ENCODE data around the gene VPS54.

- PRO-cap, result no peak
Observed at GRCh38 chr2:61670945-61671624, 132.9 kb upstream of the XPO1 start.

DNA sequence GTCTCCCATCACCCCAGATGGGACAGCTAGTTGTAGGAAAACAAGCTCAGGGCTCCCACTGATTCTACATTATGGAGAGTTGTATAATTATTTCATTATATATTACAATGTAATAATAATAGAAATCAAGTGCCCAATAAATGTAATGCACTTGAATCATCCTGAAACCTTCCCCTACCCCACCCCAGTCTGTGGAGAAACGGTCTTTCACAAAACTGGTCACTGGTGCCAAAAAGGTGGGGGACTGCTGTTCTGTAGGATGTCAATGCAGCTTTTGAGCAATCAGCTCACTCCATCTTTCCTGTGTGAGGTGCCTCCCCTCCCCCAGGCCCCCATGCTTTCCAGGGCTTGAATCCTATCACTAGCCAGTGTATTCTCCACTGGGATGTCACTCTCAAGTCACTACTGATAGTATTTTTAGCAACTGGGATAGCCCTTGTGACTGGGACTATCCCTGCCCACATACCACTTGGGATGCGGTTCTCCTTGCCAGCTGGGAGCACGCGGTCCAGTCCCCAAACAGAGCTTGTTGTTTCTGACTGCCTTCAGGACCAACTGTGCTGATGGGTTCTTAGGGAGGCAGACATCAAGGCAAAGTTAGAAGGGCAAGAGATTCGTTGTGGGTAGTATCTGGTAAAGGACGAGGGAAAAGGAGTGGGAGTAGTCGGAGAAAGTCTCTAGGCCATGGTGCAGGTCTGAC, 135.0 kb downstream of the FAM161A start:
- PRO-cap, result no peak

GRCh38 chr2:61855304-61855758, 1.5 kb upstream of the FAM161A start:
- PRO-cap, result no peak

- PRO-cap, result no peak
Observed at GRCh38 chr2:62146183-62146531, 49.8 kb upstream of the B3GNT2 start.

GRCh38 chr2:62146610-62147270, 49.2 kb upstream of the B3GNT2 start:
- PRO-cap, result no peak

DNA sequence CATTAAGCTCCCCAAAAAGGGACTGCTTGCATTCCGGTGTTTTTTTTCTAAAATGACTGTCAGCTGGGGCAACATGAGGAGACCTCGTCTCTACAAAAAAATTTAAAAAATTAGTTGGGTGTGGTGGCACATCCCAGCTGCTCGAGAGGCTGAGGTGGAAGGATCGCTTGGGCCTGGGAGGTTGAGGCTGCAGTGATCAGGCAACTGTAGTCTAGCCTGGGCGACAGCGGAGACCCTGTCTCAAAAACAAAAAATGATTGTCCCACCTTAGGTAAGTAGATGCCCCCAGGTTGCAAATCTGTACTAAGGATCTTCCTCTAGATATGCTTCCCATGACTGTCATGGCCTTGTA, 17.1 kb downstream of the B3GNT2 start:
- PRO-cap, result no peak

GRCh38 chr2:62307708-62308031, 111.8 kb downstream of the B3GNT2 start:
- PRO-cap, result no peak

DNA sequence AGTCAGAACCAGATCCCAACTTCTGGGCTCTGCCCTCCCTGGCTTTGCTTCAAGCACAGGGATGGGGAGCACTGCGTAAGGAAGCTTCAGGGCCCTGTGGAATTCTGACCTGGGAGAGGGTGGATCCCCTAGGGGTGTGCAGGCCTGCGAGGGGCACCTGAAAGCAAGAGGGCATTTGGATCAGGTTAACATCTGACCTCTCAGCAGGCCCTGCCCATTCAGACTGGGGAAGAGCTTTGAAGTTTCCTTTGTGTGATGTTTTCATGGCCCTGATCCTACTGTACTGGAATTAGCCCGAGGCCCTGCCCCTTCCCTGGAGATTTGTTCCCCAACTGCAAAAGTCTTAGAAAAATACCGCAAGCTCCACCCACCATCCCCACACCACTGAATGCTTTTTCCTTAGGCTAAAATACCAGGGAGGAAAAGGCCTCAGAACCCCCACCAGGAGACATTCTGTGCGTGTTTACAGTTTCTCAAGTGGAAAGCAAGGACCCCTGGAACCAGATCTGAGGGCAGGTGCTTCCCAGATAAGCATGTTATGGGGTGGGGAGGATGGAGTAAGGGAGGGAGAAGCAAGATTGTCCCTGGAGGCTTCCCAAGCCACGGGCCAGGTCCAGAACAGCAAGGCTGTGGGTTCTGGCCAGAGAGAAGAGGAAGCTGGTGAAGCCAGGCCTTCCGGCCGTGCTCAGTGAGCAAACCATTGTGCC, 94.5 kb downstream of the TMEM17 start:
- PRO-cap, result no peak

DNA sequence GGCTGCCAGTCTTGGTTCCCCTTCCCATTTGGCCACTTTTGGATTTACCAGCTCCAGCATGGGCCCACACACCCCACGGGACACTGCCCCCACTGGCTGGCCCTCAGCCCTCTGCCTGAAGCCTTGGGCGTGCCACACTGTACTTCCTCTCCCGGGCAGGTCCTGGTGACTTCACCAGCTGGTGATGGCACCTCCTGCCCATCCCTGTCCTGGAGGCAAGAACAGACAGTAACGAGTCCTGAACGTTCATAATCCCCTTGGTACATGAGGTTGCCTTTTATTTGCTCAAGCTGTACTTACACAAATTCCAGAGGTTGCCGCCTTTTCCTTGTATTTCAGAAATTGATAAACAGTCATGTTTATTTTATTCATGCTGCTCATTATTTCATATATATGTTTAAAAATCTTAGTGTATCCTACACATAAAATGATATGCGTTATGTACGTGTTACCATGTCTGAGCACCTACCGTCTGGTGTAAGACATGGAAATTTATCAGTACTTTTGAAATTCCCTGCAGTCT, 81.0 kb downstream of the TMEM17 start:
- PRO-cap, result no peak

DNA sequence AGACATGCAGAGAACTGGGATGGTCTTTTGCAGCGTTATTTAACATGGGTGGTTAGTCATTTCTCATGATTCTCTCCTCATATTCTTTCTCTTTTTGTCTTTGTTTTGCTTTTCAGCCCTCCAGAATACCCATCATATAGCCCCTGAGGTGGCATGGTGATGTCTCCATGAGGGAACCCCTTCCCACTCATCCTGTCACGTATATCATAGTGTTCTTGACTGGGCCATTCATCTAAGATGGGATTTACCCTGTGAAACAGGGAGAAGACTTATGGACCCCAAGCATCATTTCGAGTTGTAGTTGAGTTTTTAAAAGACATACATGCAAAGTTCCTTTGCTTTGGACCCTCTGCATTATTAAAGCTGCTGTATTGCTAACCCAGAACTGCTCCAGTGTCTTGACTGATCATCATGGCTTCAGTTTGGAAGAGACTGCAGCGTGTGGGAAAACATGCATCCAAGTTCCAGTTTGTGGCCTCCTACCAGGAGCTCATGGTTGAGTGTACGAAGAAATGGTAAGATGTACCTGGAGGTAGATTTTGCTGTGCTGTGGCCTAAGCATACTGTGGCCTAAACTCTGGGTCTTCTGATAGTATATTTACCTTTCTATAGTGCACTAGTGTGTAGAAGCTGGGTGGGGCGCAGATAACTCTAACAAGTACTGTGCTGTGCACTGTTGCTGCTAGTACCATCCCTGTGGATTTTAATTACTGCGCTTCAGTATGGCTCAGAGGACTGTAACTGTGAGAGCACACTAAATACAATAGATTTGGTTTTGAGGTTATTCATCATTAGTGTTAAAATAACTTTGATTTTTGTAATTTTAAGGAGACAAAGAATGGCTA, 1.5 kb downstream of the EHBP1 start:
- PRO-cap, result no peak

GRCh38 chr2:63048042-63049286, 2.2 kb upstream of the OTX1 start:
- PRO-cap, result no peak

GRCh38 chr2:63820224-63820777, 21.4 kb upstream of the UGP2 start:
- PRO-cap, result no peak

DNA sequence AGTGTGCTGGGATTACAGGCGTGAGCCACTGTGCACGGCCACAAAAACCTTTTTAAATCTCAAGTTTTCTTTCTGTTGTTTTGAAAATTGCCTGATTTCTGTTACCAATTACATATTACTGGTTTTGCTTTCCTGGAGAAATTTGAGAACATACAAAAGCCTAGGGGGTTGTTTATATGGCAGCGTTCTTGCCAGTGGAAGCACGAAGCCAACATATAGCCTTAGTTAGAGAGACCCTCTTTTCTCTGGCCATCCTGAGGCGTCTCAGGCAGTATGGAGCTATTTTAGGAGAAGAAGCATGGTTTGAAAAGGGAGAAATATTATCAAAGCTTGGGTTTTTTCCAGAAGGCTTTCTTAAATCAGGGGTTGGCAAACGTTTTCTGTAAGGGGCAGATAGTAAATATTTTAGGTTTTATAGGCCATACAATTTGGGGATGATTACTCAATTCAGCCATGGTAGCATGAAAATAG, 29.9 kb downstream of the UGP2 start:
- PRO-cap, result no peak

DNA sequence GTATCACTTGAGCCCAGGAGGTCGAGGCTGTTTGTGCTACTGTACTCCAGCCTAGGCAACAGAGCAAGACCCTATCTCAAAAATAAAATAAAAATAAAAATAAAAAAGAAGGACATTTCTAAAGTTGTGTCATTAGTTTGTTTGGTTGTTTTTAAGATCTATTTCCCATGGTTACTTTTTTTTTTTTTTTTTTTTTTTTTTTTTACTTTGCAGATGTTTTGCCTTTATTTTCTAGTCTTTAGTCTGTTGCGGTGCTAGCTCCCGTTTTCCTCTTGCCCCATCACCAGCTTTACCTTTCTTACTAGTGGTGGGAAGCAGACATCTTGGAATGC, 43.1 kb downstream of the UGP2 start:
- PRO-cap, result no peak

DNA sequence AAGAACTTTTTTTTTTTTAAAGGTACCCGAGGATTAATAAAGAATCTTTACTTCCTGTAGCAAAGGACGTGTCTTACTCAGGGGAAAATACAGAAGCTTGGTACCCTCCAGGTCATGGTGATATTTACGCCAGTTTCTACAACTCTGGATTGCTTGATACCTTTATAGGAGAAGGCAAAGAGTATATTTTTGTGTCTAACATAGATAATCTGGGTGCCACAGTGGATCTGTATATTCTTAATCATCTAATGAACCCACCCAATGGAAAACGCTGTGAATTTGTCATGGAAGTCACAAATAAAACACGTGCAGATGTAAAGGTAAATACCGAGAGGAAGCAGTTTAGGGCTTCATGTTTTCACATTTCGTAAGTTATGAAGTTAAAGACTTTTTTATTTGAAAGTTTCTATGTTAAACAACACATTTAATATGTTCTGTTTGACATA, 43.9 kb downstream of the UGP2 start:
- PRO-cap, result no peak

DNA sequence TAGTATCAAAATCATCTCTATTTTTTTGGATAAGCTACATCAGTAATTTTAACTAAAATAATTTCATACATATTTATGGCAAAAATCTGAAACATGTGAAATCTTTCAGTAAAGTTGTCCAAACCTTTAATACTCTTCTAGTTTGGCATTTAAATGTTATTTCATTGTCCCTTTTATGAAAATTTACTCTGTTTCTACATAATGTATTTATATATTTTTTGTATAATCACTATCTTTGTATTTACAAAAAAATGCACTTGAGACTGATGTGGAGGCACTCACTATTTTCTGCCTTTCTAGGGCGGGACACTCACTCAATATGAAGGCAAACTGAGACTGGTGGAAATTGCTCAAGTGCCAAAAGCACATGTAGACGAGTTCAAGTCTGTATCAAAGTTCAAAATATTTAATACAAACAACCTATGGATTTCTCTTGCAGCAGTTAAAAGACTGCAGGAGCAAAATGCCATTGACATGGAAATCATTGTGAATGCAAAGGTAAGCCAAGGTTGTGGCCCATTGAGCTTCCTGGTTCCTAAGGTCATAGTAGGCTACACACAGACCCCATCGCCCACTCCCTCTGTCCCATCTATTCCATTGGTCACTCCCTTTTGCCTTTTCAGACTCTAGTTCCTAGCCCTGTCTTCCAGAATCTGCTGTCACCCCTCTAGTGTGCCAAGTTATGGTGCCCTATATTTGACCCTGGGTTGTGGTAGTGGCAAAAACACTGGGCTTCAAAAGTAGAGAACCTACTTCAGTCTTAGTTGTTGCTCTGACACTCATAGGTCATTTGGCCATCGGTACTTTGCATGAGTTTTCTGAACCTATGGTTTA, 44.6 kb downstream of the UGP2 start:
- PRO-cap, result no peak

DNA sequence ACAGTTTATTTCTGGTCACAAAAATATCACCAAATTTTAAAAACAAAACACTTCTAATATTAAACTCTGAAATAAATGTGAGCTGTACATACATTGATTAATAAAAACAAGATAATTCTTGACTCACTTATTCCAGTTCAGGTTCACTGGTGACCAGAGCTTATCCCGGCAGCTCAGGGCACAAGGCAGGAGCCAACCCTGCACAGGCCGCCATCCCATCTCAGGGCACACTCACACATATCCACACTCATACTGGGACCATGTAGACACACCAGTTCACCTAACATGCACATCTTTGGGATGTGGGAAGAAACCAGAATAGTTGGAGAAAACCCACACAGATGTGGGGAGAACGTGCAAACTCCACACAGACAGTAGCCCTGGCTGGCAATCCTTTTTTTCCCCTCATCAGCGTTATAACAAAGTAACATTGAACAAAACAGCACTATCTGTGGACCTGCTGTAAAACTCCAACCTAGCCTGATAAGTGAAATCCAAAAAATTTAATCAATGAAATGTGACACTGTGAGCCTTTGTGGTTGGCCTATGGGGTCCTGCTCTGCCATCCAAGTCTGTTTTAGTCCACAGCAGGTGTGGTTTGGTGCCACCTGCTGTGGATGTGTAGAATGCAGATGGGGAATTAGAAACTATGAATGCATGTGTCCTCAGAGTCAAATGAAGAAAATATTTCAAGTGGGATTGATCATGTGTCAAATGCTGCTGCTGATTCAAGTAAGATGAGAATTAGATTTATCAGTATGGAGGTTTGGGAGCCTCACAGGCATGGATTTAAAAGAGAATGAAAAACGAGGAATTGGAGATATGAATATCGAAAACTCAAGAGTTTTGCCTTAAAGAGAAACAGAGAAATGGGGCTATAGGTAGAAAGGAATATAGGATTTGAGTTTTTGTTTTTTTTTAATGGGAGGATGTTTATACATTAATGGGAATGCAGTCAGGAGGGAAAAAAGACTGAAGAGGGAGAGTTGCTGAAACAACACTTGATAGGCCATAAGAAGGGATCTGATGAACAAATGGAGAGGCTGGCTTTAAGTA, 47.0 kb downstream of the UGP2 start:
- PRO-cap, result no peak

DNA sequence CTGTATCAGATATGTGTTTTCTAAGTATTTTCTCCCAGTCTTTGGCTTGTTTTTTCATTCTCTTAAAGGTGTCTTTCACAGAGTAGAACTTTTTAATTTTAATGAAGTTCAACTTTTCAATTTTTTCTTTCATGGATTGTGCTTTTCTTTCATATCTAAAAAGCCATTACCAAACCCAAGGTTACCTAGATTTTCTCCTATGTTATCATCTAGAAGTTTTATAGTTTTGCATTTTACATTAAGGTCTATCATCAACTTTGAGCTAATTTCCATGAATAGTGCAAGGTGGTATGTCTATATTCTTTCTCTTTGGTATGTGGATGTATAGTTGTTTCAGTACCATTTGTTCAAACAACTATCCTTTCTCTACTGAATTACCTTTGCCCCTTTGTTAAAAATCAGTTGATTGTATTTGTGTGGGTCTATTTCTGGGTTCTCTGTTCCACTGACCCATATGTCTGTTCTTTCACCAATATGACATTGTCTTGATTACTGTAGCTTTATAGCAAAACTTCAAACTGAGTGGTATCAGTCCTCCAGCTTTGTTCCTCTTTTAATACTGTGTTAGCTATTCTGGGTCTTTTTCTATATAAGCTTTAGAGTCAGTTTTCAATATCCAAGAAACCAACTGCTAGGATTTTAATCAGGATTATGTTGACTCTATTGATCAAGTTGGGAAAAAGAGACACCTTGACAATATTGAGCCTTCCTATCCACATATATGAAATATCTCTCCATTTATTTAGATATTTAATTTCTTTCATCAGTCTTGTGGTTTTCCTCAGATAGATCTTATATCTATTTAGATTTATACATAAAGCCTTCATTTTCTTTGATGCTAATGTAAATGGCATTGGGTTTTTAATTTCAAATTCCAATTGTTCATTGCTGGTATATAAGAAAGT, 45.1 kb downstream of the VPS54 start:
- PRO-cap, result no peak

GRCh38 chr2:64018514-64019627, at the start of gene VPS54:
TSS of gene VPS54 (minus strand) at chr2:64019428.
- PRO-cap, result unidirectional peak, plus-strand start at chr2:64018755; bidirectional peak, plus-strand start at chr2:64019145, minus-strand start at chr2:64019011; bidirectional peak, plus-strand start at chr2:64019540, minus-strand start at chr2:64019428

DNA sequence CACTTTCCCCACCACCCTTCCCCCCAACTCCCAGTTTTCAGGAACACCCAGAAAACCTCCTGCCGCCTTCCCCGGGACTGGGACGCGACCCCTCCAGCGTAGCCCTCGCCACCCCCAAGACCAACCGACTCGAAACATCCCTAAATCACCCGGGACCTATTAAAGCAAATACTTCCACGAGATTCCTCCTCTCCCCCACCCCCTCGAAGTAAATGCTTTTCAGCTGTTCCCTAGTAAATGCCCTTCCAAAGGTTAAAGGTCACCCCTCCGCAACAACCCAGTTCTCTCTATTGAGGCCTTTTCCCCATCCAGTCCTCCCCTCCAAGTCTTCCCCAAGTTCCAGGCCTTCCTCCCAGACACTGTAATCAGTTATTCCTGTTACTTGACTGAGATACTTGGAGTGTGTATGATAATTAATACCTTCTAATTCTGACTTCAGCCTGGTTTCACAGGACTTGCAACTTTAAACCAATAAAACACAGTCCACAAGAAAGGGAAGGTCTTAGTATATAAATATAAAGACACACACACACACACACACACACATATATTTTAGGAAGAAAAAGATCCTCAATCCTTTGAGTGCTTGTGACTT, 497 bp upstream of the VPS54 start:
- PRO-cap, result no peak

All from pulmonary artery (tissue), 1 donor.